Measurements from ENCODE around the genes TAGAP and WTAP.

DNA sequence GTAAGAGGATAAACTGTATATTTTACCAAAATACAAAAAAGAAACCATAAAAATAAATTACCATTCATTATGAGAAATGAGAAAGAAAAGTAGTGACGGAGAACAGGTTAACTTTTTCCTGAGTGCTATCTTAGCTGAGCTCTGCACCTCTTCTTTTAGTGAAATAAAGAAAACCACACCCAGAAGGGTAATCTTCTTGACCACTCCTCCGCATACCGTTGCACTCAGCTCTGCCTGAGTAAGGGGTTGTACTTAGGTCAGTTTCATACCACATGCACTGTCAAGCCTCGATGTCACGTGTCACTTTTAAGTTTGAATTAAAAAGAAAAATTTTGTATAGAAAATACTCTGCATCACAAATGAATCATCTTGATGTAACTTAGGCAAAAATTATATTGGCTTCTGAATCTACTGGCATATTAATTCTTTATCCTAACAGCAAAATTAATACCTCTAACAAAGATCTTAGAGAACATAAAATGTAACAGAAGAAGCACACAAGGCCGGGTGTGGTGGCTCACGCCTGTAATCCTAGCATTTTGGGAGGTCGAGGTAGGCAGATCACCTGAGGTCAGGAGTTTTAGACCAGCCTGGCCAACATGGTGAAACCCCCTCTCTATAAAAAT is 2.8 kb downstream of the EZR start:
- RRBS, result no CpG with 5 or more reads among the region's 8 CpGs

- RRBS, result no CpG with 5 or more reads among the region's 19 CpGs
Measured at GRCh38 chr6:158816929-158817889, 2.0 kb downstream of the EZR start.

GRCh38 chr6:158850488-158851167 is 31.5 kb upstream of the EZR start:
- RRBS, result no CpG with 5 or more reads among the region's 1 CpG

GRCh38 chr6:158865318-158866212 is 46.4 kb upstream of the EZR start:
- RRBS, result no CpG with 5 or more reads among the region's 4 CpGs

GRCh38 chr6:158999143-158999377 is 942 bp downstream of the RSPH3 start:
- RRBS, result no CpG with 5 or more reads among the region's 5 CpGs

DNA sequence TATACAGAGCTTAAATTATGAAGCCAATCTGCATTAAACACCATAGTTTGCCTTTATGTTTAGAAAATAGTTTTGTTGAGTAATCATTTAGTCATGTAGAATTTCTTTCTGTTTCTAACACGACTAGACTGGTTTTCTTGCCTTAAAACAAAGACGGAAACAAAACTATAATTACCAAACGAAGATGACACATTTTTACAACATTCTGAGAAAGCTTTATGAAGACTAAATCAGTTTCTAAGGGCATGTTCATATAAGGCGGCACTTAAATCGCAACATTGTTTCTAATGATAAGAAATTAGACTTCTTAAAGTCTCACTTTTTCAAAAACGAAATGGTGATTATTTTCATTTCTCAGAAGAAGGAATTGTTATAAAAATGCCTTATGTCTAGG is 5.2 kb downstream of the TAGAP start:
- RRBS, result no CpG with 5 or more reads among the region's 6 CpGs

- RRBS, result 0% methylated on average over 1 of the region's 16 CpGs
Measured at GRCh38 chr6:159044616-159045578, at the start of gene TAGAP. Gene TAGAP, minus strand, starts transcription at chr6:159044991.

- RRBS, result no CpG with 5 or more reads among the region's 4 CpGs
Measured at GRCh38 chr6:159056962-159057267, 12.1 kb upstream of the TAGAP start.

DNA sequence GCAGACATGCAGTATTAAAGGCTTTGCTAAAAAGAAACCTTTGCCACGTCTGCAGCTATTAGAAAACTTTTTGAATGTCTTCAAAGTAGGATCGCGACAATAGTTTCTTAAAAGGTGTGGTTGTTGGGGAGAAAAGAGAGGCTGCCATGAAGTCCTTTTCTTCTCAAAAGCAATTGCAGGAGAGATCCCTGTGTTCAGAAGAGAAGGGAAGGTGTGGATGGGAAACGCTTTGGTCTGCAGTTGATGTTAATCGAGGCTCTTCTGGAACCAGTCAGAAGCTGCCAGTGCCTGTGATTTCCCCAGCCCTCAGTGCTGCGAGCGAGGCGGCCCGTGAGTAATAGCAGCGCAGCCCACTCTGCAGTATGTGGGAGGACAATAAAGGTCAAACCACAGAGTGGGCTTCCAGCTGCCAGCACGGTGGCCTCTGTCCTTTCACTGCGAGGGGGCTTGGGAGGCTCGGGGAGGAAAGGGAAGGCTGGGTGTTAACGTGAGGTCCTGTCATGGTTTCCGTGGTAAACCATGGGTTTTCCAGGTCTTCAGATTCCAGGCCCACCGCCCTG is 32.2 kb upstream of the TAGAP start:
- RRBS, result no CpG with 5 or more reads among the region's 16 CpGs

DNA sequence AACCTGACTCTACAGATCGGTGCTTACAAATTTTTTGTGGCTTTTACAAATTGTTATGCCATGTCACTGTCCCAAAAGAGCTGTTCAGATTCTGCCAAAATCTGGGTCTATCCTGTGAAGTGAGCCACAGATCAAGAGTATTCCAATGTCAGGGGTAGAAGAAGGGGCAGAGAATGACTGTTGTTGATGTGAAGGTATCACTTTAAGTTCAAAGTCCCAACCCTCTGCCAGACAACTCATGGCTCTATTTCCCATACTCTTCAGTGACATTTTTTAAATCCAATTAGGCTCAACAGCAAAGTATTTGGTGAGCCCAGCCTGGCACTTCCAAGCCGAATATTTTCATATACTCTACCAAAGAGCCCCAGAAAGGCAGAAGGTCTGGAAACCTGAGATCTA is 9.3 kb downstream of the SOD2 start:
- RRBS, result no CpG with 5 or more reads among the region's 2 CpGs

GRCh38 chr6:159714362-159715513 is 12.6 kb upstream of the WTAP start:
- RRBS, result no CpG with 5 or more reads among the region's 8 CpGs

- RRBS, result no CpG with 5 or more reads among the region's 3 CpGs
Measured at GRCh38 chr6:159723416-159723885, 3.9 kb upstream of the WTAP start.

DNA sequence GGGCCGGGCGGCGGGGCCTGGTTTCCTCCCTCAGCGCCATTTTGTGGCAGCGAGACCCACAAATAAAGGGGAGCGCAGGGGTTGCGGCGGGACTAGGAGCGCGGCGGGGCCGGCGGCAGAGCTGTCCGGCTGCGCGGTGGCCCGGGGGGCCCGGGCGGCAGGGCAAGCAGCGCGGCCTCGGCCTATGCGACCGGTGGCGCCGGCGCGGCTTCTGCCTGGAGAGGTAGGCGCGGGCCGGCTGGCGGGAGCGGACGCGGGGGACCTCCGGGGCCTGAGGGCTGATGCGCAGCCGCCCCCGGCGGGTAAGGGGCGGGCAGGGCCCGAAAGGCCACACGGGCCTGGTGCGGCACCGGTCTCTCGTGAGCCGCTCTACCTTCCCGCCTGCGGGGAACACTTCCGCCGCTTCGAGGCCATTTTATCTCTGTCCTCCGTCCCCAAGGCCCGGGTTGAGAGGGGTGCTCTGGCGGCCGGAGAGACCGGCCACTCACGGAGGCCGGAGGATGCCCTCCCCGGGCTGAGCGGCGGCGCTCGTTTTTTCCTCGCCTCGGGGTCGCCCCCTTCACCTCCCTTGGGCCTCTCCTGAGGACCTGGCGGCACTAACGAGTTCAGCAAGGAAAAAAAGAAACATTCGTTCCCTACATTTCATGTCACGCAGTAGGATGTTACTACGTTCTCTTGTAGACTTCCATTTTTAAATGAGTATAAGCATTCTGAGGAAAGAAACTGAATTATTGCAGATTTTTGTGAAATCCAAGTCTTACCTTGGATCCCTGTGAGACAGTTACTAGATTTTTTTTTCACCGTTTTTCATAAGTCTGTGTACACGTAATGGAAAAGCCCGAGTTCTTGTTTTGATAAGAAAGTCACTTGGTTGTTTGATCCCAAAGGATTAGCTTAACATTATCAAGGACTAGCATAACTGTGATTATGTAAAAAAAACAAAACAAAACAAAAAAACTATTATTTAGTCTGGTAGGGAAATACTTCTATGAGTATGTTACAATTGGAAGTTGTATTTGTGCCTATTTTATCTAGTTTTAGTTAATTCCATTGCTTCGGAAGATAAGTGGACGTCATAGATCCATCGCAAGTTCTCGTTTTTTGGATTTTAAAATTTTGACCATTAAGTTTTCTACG is at the start of gene WTAP:
WTAP (plus strand) TSS at position 26 of the 1,137 bp plus-strand sequence.
- RRBS, result 1% methylated on average over 21 of the region's 80 CpGs

GRCh38 chr6:159754793-159755768 is 6.8 kb upstream of the ACAT2 start:
- RRBS, result no CpG with 5 or more reads among the region's 15 CpGs

- RRBS, result no CpG with 5 or more reads among the region's 10 CpGs
Measured at GRCh38 chr6:159929722-159930173, 39.0 kb downstream of the MAS1 start.

- RRBS, result no CpG with 5 or more reads among the region's 6 CpGs
Measured at GRCh38 chr6:160017812-160019022, 49.3 kb downstream of the IGF2R start.

- RRBS, result no CpG with 5 or more reads among the region's 19 CpGs
Measured at GRCh38 chr6:160050225-160051014, 71.2 kb upstream of the SLC22A1 start.

DNA sequence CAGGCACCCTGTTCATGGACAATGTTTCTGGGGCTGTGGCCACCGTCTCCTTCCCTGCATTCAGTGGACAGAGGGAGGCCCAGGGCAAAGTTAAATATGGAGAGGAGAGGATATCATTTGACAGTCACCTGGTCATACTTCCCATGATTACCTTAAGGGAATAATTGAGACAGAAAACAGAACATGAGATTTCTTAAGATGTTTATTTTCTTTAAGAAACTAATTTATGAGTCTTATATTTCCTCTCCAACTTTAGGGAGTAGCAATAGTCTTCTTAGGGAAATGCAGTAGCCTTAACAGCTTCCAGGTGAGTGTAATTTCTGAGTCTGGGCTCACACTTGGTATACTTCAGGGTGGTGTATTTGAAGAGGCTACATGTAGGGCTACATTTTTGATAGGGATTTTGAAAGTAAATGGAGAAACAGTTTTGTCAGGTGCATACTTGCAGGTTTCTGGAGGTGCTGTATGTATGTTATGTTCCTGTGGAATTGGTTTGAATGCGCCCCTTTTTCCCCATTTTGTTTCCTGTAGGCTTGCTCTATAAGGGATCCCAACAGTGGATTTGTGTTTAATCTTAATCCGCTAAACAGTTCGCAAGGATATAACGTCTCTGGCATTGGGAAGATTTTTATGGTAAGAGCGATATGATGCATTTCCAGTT is 64.0 kb upstream of the SLC22A1 start:
- RRBS, result no CpG with 5 or more reads among the region's 6 CpGs

DNA sequence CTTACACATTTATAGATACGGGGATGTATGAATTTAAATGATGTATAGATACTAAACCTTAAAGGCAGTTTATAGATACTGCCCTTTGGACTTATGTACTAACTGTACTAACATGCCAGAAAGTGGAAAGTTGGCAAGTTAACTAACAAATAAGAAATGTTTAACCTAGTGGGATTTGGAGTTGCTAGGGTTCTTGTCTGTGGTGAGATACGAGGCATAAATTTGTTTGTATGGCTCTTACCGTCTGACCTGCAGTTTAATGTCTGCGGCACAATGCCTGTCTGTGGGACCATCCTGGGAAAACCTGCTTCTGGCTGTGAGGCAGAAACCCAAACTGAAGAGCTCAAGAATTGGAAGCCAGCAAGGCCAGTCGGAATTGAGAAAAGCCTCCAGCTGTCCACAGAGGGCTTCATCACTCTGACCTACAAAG is 62.9 kb upstream of the SLC22A1 start:
- RRBS, result no CpG with 5 or more reads among the region's 5 CpGs

DNA sequence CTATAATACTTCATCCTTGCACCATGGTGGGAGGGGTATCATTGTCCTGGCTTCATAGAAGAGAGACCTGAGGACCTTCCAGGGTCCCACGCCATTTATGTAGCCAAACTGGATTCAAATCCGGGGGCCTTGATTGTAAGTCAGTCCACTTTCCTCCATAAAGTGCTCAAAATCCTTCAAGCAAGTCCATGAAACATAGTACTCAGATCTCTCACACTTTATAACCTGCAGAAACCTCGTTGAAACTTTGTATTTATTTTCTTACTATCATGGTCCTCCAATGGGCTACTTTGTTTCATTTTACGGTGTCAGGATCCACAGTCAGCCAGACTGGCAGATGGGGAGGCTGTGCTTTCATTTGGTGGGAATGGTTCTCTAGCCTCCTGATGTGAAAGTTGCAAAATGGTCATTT is 3.6 kb downstream of the SLC22A3 start:
- RRBS, result no CpG with 5 or more reads among the region's 4 CpGs